Urinary bladder (tissue), 3 donors: ENCODE results near the genes TBC1D3I and MYO19.

DNA sequence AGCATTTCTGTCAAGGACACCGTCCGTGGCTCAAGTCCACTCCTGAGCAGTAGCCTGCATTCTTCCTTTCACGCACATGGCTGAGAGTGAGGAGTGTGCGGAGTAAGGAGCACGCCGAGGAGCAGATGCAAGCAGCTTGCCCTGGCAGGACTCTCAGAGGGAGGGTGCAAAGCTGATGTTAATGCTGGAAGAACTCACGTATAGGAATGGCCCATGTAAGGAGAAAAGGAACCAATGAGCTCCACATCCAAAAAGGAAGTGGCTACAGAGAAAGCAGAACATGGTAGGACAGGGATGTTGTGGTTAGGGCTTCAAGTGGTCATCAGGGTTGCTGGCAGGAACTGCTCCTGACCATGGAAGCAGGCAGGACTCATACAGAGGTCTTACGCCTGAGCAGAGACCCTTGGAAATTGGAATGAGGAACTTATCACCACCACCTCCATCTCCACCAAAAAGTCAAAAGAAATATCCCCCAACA is 5.2 kb downstream of the MYO1D start:
- PRO-cap: no peak
- RAMPAGE, long total RNA: no peak

DNA sequence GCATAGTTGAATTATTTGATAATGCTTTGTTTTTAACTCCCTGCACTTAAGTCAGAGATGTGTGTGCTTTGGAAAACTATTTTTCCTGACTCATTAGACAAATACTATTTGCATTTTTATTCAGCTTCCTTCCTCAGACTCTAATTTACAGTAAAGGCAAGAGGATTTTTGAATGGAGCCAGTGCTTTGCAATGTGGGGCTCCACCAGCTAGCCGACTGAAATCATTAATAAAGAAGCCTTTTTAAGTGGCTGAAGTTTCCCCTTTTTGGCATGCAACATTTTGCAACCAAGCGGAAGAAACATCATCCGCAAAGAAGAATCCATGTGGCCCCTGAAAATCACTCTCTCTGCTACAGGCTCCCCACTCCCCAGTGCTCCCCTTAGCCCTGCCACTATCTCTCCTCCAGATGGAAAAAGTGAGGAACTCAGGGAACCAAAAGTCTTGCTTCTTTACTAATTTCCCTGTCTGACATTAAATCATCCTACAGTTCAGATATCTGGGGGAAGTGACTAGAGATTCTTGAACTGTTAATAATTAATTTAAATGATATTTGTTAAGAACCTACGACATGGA is 6.3 kb upstream of the CCL2 start:
- PRO-cap: no peak
- RAMPAGE, long total RNA: no peak

DNA sequence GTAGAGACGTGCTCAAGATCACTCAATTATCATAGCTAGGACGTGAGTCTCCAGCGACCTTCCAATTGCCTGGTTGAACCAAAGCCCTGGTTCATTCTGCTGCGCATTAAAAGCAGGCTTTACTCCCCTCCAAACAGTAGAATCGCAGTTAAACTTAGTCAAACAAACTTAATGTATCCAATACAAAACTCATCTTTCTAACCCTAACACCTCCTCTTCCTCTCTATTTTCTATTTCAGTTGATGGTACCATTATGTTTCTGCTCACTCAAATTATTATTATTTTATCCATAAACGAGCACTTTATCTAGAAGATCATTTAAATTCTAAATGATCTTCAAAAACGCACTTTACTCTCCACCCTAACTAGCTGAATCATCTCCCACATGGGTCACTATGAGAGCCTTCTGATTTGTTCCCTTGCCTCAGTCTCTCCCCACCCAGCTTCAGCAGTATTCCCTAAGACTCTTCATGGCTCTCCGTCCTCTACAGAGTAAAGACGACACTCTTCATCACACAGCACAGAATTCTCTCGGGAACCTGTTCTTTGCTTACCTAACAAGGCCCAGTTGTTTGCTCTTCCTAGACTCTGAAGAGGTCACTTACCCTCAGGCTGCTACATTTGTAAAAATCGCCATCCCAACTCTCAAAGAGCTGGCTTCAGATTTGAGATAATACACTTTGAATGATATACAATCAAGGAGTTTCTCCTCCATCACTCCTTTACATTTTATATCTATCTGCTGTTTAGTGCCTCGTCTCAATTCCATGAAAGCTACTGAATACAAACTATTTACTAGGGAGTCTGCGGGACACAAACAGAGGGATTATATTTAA is 729 bp upstream of the LIG3 start:
- PRO-cap: no peak
- RAMPAGE, long total RNA: no peak

DNA sequence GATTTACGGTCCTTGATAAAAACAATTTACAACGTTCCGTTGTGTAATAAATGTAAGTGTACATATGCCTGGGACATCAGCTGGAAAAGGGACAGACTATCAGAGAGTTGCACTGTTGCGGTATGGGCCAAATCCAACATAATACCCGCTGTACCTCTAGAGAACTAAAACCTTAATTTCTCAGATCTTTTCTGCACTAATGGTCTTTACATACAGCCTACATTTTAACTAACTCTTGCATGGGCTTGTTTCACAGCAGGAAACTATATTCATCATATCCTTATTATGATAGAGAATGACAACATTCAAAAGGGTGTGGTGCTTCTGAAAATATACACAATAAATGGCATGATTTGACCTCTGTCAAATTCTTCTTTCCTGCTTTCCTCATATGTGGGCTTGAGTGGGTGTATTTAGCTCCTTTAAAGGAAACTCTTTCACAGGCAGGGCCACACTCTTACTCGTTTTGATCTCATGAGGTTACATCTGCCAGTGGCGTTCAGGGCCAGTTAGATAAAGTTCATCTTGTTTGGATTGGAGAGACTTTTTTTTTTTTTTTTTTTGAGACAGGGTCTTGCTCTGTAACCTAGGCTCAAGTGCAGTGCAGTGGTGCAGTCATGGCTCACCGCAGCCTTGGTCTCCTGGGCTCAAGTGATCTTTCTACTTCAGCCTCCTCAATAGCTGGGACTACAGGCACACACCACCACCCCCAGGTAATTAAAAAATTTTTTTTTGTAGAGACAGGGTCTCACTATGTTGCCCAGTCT is 6.1 kb downstream of the SLC35G3 start:
- PRO-cap: no peak
- RAMPAGE, long total RNA: no peak

- PRO-cap: no peak
- RAMPAGE, long total RNA: no peak
Observed at GRCh38 chr17:35214173-35214709, 20.0 kb upstream of the SLC35G3 start.

- PRO-cap: bidirectional peak, plus-strand start at chr17:35346560, minus-strand start at chr17:35346485
- RAMPAGE, long total RNA: no peak
Observed at GRCh38 chr17:35346257-35346792, 27.1 kb downstream of the SLFN11 start.

DNA sequence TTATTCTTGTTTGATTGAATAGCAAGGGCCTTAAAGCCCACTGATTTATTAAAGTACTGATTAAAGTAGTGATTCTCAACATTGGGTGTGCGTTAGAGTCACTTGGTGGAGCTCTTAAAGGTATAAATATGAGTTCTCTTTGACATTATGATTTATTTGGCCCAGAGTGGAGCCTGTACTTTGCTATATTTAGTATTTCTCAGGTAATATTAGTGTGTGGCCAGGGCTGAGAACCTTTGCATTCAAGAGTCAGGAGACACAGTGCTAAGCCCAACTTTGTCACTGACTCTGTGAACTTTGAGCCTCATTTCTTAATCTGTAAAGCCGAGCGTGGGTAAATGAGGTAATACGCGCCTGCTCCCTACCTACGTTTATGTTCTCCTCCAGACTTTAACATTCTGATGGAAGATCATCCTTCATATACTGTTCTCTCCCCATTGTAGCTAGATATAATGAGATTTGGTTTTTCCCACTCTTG is 10.4 kb downstream of the AP2B1 start:
- PRO-cap: no peak
- RAMPAGE, long total RNA: no peak

DNA sequence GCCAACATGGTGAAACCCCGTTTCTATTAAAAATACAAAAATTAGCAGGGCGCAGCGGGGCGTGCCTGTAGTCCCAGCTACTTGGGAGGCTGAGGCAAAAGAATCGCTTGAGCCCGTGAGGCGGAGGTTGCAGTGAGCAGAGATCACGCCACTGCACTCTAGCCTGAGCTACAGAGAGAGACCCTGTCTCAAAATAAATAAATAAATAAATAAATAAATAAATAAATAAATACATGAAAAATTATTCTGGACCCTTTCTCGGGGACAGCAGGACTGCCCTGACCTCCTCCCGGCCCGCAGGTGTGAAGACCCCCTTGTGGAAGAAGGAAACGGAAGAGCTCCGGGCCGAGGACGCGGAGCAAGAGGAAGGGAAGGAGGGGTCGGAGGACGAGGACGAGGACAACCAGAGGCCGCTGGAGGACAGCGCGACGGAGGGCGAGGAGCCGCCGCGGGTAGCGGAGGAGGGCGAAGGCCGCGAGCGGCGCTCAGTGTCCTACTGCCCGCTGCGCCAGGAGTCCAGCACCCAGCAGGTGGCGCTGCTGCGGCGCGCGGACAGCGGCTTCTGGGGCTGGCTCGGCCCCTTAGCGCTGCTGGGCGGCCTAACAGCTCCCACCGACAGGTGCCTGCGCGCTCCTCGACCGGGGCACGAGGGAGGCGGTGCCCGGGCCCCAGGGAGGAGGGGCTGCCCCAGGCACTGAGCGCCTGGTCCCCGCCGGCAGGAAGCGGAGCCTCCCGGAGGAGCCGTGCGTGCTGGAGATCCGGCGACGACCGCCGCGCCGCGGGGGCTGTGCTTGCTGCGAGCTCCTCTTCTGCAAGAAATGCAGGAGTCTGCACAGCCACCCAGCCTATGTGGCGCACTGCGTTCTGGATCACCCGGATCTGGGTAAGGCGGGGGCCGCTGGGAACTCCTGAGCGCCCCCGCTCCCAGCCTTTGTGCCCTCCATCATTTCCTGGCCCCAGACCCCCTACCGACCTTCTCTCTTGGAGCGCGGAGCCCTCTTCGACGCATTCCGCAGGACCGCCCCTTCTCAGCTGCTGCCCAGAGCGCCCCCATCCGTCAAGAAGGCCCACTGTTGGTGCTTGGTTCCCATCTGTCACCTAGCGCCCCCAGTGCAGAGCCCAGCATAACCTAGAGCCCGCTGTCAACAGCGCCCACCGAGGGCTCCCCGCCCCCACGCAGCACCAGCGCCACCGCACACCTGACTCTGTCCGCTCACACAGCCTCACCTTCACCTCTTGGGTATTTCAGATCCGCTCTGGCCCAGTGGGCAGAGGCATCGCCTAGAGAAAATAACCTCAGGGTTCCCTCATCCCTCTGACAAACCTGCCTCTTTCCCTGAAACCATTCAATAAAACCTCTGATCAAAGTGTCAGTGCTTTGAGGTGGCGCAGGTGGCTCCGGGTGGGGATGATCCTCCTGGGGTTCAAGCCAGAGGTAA is 3.5 kb downstream of the C17orf50 start:
- PRO-cap: unidirectional peak, plus-strand start at position 718 of the sequence
- RAMPAGE, long total RNA: no peak

DNA sequence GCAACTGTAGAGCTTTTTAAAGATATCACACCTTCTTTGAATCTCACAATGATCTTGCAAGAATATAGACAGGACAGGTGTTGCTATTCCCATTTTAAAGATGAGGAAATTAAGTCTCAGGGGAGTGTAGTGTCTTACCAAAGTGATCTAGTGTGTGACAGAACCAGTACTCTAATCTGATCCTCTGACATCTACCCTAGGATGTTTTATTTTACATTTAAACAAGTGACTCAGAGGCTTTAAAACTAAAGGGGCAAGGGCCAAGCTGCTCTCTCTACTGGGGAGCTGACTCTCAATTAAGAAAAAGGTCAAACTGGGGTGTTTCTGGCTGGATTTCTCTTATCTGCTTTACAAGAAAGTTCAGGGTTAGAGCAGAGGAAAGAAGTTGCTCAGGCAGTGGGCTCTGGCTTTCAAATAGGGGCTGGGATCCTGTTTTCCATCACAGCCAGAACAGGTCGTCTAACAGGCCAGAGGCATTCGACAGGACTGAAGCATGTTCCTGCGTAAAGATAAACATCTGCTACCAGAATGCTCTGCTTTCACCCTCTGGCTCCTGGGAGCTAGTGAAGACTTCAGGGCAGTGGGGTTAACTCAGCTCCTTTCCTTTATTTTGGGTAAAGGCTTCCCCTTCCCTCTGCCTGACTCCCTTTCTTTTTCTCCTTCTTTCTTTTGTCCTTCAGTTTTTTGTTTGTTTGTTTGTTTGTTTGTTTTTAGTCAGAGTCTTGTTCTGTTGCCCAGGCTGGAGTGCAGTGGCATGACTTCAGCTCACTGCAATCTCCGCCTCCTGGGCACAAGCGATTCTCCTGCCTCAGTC is 8.4 kb downstream of the MMP28 start:
- PRO-cap: no peak
- RAMPAGE, long total RNA: no peak

DNA sequence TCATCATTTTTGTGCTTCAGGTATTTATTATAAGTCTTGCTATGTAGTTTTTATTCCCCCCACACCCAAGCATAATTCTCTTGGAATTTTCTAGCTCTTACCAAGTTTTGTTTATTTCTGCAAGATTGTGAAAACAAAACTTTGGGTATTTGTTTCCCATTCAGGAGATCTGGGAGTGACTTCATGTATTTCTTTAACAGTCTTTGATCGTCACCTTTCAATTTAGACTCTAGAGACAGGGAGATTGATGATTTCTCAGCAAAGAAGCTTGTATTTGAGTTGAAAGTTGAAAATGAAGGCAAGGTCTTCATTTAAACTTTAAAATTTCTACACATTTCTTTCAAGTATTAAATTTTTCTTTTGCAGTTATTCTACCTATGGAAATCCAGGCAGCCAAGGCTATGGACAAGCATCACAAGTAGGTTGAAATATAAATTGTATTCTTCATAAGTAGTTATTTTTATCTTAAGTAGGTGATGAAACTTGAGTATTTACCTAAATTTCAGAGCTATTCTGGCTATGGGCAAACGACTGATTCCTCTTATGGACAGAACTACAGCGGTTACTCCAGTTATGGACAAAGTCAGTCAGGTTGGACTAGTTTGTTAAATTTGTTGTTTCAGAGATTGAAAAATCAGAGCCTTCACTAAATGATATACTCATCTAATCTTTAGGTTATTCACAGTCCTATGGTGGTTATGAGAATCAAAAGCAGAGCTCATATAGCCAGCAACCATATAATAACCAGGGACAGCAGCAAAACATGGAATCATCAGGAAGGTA is 10.6 kb downstream of the TAF15 start:
- PRO-cap: no peak
- RAMPAGE, long total RNA: no peak

GRCh38 chr17:35900337-35900765 is 20.2 kb upstream of the CCL5 start:
- PRO-cap: no peak
- RAMPAGE, long total RNA: no peak

DNA sequence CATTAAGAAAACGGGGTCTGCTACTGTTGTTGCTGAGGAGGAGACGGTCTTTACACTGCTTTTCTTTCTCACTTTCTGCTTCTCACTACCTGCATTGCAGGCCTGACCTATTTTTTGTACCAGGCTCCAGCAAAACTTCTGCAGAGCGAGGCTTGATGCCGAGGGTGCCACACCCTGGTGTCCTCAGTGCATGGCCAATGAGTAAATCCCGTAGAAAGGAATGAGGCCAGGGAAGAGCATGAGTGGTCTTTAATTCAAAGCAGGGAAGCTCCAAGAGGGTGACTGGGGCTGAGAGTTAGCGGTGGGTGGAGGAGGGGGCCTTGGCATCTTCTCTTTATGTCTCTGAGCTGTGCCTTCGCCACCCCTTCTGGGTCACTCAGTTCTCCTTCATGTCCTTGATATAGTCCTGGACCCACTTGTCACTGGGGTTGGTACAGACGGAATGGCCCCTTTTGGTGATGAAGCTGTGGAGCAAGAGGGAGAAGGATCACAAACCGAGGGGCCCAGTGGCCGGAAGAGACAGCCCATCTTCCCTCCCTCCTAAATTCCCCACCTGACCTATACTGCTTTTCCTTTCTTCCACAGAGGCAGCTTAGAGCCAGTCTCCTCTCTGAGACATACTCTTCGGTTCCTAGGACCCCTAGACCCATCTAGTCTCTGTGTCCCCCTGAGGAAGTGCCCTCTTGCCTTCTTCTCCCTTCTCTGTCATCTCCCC is 2.3 kb upstream of the CCL16 start:
- PRO-cap: no peak
- RAMPAGE, long total RNA: no peak

DNA sequence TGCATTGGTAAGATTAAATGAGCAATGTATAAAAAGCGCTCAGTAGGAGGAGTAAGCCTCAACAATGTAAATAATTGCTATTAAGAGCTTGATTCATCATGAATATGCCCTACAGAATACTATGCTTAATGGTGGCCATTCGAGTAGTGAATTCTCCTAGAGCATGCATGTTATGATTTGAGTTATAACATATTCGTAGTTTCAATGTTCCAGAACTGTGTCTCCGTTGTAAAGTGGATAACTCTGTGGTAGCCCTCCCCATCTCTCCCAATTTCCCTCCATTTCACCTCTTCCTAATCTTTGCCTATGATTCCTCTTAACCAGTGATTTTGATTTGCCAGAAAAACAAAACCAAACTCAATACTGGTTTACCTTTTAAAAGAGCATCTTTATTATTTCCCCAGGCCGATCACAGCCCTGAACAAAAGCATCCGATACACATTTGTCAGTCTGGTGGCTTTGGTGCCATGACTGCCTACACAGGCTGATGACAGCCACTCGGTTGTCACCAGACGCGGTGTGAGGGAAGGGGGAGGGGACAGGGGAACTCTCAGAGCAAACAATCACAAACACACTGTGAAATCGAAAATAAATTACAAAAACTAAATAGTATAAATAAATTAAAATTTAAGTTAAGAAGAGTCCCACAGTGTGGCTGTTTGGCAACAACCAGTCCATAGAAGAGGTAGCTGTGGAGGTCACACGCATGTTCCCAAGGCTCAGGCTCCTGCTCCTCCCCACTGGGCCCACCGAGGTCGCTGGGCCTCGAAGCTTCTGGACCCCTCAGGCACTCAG is 1.9 kb downstream of the CCL3 start:
- PRO-cap: no peak
- RAMPAGE, long total RNA: no peak

DNA sequence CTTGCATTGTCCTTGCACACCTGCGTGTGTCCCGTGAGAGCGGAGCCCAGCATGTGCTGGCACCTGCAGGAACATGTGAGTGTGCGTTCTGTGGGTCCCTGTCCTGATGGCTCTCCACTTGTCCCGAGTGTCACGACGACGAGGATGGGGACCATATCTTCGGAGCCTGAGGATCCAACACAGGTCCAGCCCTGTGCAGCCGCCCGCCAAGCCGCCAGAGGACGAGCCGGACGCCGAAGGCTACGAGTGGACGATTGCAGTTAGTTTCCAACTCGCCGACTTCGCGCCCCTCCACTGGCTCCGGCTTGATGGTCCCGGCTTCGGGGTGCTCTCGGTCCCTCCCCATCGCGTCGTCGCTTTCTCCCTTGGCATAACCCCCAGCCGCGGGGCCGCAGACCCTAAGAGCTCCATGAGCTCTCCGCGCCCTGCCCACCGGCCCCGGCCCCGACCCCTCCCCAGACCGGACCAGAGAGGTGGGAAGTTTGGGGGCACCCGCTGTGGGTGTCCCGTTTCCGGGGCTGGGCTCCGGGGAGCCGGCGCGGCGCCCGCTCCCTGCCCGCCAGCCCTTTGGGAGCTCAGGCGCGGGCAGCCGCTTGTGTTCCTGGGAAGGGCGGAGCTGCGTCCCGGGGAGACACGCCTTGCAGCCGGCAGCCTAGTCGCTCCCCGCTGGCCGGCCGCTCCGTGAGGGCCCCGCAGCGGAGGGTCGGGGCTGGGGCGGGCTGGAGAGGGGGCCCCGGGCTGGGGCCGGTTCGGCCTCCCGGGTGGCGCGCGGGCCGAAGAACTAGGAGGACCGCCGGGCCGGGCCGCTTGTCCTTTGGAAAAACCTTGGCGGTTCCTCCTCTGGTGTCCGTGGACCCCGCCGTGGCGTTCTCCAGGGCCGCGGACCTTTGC is 6.3 kb upstream of the TBC1D3B start:
- PRO-cap: bidirectional peak, plus-strand start at position 595 of the sequence, minus-strand start at position 569 of the sequence
- RAMPAGE, long total RNA: no peak

DNA sequence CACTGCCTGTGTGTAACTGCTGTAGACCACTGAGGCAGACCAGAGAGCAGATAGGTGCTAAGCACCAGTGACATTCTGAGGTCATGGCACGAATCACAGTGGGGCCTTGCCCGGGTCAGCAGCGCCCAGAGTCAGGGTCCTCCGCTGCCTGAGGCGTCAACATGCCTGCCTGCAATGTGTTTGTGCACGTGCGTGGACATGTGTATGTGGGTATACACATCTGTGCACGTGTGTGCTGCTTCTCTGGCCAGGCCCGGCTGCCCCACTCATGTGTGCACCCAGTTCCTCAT is at the start of gene TBC1D3I:
TBC1D3I (minus strand) TSS at position 76 of the 290 bp plus-strand sequence.
- PRO-cap: no peak
- RAMPAGE, long total RNA: no peak

GRCh38 chr17:36514240-36515052 is 20.2 kb downstream of the MYO19 start:
- PRO-cap: no peak
- RAMPAGE, long total RNA: no peak

DNA sequence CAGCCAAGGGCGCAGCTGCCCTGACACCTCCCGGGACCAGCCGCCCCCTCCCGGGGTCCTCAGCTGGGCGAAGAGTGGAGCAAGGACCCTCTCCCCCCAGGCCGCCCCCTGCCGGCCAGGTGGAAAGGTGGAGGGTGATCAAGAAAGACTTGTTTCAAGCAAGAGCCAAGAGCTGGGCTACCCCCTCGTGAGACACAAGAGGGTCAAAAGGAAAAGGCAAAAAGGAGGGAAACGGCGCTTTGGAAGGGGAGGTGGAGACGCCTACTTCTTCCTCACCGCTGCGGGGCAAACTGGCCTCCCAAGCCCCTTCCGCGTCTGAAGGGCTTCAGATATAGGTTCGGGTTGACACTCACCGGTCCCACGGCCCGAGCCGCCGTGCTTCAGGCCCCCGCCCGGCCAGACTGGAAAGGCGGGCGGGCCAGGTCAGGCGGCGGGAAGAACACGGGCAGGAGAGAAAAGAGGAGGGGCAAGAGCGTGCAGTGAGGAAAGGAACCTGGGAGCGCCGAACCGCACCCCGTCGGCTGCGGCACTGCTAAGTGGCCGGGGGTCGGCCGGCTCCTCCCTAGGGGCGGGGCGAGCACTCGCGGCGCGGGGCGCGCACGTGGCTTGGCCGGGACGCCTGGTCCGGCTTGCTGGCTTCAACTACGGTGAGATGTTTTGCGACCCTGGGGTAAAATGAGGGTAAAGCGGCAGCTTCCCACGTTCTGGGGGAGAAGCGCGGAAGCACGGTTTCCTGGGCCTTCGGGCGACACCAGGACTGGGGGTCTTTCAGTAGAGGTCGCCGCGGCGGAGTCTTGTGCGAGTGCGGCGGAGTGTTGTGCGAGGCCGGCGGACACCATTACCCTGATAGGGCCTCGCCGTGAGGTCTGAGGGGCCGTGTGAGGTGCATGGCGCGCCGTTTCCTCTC is at the start of gene MYO19:
MYO19 (minus strand) TSS at position 461 of the 907 bp plus-strand sequence.
- PRO-cap: bidirectional peak, plus-strand start at position 482 of the sequence, minus-strand start at position 403 of the sequence; bidirectional peak, plus-strand start at position 584 of the sequence, minus-strand start at position 531 of the sequence
- RAMPAGE, long total RNA: no peak

DNA sequence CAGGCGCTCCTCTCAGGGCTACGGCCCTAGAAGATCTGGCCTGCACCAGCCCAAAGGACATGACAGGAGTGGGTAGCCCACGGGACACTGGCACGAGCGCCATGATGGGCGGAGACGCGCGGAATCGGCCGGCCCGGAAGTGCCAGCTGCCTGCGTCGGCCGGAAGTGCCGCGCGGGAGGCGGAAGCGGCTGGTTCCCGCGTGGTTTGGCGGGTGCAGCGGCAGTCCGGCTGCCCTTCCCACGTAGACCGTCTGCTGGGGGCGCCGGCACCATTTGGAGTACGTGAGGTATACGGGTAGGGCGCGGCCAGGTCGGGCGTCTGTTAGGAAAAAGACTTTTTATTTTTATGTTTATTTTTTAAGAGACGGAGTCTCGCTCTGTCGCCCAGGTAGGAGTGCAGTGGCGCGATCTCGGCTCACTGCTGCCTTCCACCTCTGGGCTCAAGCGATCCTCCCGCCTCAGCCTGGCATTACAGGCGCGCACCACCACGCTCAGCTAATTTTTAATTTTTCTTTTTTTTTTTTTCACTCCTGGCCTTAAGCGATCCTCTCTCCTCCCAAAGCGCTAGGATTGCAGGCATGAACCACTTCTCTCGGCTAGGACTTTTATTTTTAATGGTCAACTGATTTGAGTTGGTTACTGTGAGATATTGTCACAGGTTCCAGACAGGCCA is 664 bp downstream of the PIGW start:
- PRO-cap: bidirectional peak, plus-strand start at position 165 of the sequence, minus-strand start at position 141 of the sequence
- RAMPAGE, long total RNA: no peak

DNA sequence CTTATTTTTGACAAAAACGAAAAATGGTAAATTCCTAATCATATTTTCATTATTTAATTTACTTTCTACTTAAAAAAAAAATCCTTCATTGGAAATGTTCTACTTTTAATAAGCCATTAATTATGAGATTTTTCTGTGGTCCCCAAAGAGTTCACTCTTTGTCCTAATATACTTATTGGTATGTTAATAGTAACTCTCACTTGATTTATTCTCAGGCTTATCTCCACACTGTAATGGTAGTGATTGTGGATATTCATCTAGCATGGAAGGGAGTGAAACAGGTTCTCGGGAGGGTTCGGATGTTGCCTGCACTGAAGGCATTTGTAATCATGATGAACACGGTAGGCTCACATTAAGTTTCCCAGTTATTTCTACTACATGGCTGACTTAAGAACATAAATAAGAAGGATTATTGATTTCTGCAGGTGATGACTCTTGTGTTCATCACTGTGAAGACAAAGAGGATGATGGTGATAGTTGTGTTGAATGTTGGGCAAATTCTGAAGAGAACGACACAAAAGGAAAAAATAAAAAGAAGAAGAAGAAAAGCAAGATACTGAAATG is 6.0 kb upstream of the DHRS11 start:
- PRO-cap: no peak
- RAMPAGE, long total RNA: no peak

DNA sequence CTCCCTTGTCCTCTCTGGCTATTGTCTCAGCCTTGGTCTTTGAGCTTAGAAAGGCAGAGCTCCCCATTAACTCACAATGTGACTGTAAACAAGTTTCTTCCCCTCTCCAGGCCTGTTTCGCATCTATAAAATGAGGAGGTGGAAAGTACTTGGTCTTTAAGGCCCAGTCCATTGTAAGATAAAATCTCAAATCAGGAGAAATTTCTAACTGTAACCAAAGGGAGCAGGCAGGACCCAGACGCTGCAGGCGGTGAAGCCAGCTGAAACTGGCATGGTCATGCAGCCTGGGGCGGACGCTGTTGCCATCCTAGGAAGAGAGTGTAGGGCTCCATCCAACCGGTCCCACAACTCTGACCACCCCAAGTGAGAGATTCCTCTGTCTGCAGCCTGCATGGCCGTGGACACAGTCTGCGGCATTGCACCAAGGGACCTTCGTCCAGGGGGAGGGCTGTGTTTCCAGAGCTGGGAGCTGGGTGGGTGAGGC is 17.4 kb upstream of the LHX1 start:
- PRO-cap: no peak
- RAMPAGE, long total RNA: no peak